Mesenteric fat pad (tissue), 1 donor: ENCODE results near the genes INSR and MCOLN1.

DNA sequence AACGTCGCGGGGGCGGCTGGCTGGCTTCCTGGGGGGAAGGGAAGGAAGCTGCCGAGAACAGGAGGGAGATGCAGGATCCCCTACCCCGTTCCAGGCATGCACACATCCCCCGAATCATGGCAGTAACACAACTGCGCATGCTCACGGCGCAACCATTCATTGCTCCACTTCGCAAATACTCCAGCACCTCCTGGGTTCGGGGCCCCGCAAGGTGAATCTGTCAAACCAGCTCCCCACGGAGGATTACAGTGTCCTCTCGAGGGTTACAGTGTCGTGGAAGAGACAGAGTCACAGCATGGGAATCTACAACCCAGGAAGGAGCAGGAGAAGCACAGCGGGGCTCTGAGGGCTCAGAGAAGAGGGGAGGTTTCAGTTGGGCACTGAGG lies 886 bp upstream of the GTF2F1 start:
- PRO-cap: no peak

DNA sequence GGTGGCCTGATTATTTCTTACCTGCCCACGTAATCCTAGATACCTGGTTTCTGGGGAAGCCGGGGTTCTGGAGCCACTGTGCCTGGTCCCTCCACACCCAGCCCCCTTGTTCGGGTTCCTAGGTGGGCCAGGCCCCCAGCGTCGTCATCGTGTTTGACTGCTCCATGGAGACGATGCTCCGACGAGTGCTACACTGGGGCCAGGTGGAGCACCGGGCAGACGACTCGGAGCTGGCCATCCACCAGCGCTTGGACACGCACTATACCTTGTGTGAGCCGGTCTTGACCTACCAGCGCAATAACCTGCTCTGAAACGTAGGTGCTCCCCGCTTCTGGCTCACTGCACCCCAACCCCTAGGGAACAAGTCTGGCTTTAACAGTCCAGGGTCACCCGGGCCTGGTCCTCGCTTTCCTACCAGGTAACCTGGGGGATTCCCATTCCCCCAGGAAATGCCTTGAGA lies 13.0 kb downstream of the KHSRP start:
- PRO-cap: no peak

DNA sequence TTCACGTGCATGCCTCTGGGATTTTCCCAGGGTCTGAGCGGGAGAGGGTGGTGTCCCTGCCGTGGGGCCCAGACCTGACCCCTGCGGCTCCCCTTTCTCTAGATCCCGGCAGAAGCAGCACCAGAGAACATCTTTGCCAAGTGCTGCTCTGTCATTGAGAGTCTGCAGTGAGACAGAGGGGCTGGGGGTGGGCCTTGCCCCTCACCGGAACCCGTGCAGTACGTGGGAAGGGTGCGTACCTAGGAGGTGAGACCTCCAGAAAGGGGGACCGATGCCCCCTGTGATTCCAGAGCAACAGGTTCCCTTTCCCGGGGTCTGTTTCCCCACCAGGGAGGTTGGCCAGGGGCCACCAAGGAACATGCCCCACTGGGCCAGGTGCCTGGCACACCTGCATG lies 12.4 kb downstream of the KHSRP start:
- PRO-cap: no peak

- PRO-cap: no peak
Measured at GRCh38 chr19:6441754-6442396, 8.3 kb upstream of the SLC25A41 start.

DNA sequence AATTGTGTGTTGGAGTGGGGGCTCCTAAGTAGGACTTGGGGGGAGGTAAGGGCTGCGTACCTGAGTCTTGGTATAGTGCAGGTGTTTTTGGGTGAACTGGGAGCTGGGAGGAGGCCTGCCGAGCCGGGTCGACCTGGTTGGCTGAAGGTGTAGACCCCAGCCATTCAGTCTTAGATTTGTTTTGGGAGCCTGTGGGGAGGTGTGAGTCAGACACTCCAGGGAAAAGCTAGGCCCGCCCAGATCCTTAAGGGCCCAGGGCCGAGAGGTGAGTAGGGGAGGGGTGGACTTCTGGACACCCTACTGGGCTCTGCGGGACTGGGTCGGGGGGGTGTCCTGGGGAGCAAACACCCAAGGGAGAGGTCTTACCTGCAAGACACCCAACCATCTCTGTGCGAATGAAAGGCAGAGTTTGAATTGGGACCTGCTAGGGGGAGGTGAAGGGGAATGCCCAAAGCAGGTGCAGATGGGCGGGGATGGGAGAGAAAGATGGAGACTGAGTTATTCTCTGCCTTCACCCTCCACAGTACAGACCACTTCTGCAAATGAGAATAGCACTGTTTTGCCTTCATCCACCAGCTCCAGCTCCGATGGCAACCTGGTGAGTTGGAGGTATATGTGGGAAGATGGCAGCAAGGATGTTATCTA lies 1.1 kb downstream of the CRB3 start:
- PRO-cap: no peak

DNA sequence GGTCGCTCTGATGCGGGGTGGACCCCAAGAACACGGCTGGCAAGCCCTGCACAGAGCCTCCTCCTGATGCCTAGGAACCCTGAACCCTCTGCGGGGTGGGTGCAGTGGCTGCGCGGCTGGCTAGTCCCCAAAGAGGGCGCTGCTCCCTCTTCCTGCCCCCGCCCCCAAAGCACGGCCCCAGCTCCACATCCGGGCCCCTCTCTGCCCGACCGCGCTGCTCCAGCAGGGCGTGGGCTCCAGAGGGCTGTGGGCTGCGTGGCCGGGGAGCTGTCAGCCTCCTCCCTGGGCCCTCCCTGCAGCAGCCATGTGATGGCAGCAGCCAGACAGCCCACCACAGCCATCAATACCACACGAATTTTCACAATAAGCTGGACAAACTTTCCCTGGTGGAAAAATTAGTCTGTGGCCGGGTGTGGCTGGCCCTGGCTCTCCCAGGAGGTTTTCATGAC lies 21.1 kb downstream of the TNFSF9 start:
- PRO-cap: no peak

- PRO-cap: no peak
Measured at GRCh38 chr19:6679914-6680779, 10.2 kb upstream of the TNFSF14 start.

GRCh38 chr19:6706793-6707337 lies 13.6 kb downstream of the C3 start:
- PRO-cap: no peak

GRCh38 chr19:6712152-6713038 lies 8.1 kb downstream of the C3 start:
- PRO-cap: no peak

DNA sequence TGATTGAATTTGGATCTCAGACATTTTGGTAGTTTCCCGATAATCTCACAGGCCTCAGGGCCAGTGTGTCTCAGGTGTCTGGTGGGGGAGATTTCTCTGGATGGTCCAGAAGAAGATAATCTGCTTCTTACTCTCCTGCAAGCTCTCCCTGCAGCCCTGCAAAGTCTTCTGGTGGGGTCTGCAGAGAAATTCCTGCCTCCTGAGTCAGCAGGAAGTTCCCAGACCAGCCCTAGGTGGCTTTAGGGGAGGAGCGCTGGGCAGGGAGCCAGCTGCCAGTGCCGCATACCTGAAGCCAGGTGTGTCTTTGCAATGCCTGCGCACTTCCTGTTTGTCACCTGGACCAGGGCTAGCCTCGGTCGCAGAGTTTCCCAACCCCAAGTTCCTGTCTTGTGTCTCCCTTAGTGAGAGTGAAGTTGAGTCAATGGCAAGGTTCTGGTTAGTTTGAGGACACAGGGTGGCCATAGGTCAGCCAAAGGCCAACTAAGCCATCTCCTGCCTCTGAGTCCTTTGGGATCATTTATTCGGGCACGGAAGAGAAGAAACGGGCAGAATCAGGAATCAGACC lies 1.3 kb downstream of the SH2D3A start:
- PRO-cap: no peak

DNA sequence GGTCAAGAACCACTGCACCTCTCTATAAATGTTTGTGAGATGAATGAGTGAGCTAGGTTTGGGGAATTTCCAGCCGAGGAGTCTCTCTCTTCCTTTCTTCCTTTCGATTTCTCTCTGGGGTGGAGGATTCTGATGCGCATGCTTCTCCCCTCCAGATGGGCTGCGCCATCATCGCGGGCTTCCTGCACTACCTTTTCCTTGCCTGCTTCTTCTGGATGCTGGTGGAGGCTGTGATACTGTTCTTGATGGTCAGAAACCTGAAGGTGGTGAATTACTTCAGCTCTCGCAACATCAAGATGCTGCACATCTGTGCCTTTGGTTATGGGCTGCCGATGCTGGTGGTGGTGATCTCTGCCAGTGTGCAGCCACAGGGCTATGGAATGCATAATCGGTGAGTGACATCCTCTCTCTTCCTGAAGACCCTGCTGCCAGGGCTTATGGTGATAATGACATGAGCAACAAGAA lies 38.9 kb downstream of the ADGRE1 start:
- PRO-cap: no peak

DNA sequence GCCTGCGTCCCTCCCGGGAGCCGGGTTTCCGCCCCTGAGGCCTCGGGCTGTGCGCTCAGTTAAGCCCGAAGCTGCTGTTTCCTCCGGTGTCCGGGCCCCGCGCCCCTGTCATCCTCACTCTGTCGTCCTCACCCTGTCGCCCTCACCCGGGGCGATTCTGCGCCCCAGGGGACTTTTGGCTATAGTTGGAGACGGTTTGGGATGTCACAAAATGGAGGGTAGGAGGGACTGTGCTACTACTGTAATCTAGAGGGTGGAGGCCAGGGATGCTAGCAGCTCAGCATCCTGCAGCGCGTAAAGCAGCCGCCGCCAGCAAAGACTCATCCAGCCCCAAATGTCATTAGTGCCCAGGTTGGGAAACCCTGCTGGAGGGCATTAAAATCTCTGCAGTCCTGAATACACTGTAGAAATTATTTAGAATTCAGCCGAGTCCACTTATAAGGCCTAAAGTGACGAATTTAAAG lies 338 bp downstream of the ZNF557 start:
- PRO-cap: no peak

GRCh38 chr19:7114486-7114873 lies 45.0 kb downstream of the ZNF557 start:
- PRO-cap: no peak

DNA sequence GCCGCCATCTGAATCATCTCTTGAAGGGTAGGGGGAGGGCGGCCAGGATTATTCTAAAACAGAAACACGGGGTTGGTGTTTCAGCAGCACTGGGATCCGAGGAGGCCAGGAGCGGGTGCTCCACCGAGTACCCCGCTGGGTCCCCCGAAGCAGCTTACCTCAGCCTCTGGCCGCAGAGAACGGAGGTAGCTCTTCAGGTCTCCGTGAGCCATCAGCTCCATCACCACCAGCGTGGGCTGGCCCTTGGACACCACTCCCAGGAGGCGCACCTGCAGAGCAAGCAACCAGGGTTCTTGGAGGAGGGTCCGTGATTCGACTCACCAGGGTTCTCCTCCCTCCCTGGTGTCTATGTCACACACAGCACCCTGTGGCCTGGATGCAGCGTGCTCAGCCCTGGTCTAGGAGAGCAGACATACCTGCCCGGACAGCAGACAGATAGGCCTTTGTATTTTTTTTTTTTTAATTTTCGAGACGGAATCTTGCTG lies 53.3 kb downstream of the ZNF557 start:
- PRO-cap: no peak

DNA sequence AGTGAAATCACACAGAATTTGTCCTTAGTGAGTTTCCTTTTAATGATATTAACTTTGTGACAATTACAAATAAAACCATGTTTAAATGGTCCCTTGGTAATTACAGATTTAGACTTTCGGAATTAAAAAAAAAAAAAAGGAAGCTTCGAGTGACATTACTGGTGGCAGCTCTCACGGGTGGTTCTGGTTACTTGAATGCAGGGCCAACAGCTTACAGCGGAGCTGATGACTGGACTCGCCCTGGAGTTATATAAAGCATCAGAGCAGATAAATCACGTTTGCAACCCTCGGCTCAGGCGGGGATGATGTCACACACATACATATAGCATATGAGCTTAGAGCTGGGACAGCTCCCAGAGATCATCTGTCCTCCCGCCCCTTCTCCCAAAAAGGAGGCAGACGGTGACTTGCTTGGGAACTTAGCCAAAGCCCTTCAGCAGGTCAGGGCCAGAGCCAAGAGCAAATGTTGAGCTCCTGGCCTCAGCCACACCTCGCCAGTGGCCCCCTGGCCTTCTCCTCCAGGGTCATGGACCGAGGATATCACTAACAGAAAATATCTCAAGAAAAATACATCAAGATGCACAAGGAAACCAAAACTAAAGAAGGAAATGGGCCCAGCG lies 90.0 kb downstream of the ZNF557 start:
- PRO-cap: no peak

DNA sequence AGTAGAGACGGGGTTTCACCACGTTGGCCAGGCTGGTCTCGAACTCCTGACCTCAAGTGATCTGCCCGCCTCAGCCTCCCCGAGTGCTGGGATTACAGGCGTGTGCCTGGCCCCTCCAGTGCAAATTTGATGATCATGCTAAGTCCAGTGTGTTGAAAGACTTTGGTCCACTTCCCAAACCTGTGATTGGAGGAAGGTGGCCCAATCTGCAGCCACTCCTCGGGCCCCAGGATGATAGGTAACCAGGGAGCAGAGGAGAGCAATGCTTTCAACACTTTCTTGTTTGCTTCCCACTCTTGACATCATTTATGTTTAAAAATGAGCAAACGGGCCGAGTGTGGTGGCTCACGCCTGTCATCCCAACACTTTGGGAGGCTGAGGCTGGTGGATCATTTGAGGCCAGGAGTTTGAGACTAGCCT lies 40.8 kb downstream of the INSR start:
- PRO-cap: no peak

GRCh38 chr19:7293712-7294706 lies at the start of gene INSR:
Gene INSR (minus strand): TSS chr19:7294414.
- PRO-cap: no peak

DNA sequence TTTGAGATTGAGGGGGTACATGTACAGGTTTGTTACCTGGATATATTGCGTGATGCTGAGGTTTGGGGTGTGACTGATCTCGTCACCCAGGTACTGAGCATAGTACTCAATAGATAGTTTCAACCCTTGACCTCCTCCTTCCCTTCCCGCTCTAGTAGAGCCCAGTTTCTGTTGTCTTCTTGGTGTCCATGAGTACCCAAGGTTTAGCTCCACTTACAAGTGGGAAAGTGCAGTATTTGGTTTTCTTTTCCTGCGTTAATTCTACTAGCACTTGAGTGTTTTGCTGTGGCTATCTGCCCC lies 47.1 kb downstream of the ARHGEF18 start:
- PRO-cap: no peak

- PRO-cap: no peak
Measured at GRCh38 chr19:7519794-7520772, 2.3 kb upstream of the MCOLN1 start.

GRCh38 chr19:7522097-7522878 lies at the start of gene MCOLN1:
Gene MCOLN1 (plus strand): TSS chr19:7522624.
- PRO-cap: unidirectional peak, plus-strand start at chr19:7522677